Amniotic epithelial cell (primary cell): ENCODE data around the genes NCMAP and SYF2.

DNA sequence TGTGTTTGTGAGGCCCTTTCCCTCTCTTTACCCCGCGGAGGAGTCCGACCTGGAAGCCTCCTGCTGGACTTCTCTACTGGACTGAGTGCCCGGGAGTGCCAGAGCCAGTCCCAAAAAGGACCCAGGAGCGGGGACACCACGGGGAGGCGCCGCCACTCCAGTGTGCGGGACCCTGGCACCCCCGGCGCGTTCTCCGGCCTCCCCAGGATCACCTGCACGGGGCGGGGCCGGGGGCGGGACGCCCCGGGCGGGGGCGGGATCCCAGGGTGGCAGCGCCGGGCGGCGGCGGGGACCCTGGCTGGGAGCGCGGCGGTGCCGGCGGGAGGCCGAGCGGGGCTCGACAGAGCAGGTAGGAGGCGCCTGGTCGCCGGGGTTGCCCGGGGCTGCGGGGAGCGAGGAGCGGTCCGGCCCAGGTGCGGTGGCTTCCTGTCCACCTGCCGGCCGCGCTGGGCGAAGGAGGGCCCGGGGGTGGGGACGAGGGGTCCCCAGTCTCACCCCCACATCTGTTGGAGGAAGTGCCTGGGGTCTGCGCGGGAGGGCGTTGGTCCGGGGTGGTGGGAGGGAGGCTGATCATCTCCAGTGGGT lies at the start of gene NCMAP:
Gene NCMAP, plus strand, starts transcription at position 267 of the 585 bp plus-strand sequence.
- RRBS, result 4% methylated on average over 25 of the region's 53 CpGs

DNA sequence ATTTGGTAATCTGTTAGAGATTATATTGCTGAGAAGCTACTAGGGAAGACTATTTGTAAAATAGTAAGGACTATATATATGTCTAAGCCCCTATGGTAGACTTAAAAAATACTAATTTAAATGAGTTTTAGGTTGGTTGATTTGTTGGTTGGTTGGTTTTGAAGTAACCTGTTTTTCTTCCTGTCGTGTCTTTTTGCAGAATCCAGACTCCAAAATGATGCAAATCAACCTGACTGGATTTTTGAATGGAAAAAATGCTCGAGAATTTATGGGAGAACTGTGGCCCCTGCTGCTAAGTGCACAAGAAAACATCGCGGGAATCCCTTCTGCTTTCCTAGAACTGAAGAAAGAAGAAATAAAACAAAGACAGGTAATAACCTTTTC lies 5.5 kb downstream of the SRRM1 start:
- RRBS, result no CpG with 5 or more reads among the region's 4 CpGs

- RRBS, result no CpG with 5 or more reads among the region's 10 CpGs
These were observed 30.4 kb upstream of the CLIC4 start for GRCh38 chr1:24714693-24715400.

DNA sequence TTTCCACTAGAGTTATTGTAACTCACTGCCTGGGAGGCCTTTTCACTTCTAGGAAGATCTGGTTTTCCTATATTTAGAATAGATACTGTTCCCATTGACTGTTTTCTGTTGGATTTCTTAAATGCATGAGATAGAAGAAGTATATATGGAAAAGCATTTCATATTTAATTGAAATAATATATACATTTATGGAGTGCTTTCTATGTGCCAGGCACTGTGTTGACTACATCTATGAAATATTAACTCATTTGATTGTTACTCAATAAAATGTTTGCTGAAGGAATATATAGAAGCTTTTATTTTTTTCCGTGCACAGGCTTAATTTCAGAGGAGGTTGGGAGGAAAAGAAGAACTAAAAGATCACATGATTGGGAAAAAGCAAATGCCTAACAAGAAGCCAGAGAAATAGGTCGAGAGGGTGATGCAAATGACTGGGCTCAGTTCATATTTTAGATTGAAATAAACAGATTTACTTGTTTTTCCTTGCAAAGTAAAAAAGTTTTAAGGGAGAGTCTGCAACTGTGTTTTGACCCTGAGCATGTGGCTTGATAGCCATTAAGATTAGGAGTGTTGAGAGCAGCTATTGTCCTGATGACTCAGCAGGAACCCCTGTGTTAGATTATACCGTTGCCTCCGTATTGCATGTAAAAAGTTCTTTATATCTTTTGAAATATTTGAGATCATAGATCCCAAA lies 19.9 kb downstream of the CLIC4 start:
- RRBS, result no CpG with 5 or more reads among the region's 4 CpGs

DNA sequence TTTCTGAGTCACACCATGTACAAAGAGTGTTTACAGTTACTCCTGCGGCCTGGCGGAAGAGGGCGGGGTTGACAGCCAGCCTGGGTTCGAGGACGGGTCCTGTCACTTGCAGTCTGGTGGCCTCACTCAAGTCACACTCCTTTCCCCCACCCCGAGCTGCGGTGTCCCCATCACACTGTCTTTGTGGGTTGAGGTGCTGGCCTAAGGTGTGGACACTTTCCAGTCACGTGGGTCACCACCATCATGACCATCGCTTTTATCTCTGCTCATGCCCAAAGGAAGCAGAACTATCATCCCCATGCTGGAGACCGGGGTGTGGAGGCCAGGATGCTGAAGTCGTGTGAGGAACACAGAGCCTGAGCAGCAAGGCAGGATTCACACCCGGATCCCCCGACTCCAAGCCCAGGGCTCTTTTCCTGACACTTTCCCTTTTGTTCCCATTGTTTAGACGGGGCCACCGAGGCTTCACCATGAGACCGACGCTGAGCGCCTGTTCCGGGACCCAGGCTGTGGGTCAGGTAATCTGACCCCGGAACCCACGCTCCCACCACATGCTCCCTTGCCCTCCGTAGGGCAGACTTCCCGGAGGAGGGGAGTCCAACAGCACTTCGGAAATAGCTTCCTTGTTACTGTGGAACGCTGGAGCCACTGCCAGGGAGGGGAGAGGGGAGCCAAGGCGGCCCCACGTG lies 18.6 kb downstream of the RUNX3 start:
- RRBS, result 86% methylated on average over 11 of the region's 27 CpGs

- RRBS, result no CpG with 5 or more reads among the region's 12 CpGs
These were observed 15.3 kb downstream of the RUNX3 start for GRCh38 chr1:24914755-24915262.

GRCh38 chr1:24923141-24923949 lies 6.7 kb downstream of the RUNX3 start:
- RRBS, result no CpG with 5 or more reads among the region's 16 CpGs

- RRBS, result 0% methylated on average over 1 of the region's 39 CpGs
These were observed 1.4 kb downstream of the RUNX3 start for GRCh38 chr1:24928474-24929200.

DNA sequence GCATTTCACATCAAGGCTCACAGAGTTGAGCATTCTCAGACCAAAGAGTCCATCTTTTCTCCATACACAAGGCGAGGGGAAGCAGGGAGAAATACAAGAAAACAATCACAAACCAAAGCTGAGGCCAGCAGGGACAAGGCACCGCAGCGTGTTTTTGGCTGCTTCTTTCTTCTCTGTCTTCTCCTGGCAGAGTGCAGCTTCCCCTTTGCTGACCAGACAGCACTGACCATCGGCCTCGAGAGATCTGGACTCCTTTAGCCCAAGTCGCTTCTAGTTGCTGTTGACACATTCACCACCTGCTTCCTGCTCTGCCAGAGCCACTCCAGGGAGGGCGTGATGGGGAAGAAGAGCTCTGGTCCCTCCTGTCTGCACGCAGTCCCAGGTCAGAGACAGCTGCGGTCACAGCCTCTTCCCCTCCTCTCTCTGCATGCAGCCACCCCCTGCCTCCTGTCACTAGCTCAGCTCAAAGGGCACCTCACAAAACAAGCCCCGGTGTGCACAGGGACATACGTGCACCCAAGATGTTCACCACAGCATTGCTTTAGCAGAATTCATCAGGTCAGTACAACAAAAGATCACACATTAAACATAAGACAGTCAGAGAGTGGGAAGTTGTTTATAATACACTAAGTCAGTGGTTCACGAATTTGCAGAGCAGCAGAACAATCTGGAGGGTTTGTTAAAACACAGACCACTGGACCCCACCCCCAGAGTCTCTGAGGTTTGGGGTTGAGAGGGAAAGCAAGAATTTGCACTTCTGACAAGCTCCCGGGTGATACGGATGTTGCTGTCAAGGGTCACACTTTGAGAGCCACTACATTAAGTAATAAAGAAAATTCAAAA lies 132.9 kb downstream of the SYF2 start:
- RRBS, result no CpG with 5 or more reads among the region's 14 CpGs

DNA sequence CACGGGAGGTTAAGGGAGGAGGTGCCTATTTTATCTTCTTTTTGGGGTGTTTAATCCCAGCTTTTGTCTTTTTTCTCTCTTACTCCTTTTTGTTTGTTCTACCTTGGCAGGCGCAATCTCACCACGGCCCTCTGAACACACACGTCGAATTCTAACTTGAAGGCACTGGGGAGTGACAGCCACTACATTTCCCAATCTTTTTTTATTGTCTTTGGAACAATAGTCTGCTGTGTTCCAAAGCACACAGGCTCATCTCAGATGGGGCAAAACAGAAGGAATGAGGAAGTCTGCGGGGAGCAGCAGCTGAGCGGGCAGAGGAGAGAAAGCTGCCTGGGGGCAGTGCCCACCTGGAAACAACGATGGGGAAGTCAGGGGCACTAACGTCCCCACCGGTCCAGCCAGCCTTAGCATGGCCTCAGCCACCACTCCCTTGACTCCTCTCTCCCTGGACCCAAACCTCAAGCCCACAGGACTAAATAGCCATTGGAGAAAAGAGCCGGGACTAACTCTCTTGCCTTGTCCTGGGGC lies 34.3 kb downstream of the SYF2 start:
- RRBS, result no CpG with 5 or more reads among the region's 11 CpGs

- RRBS, result 1% methylated on average over 14 of the region's 53 CpGs
These were observed at the start of gene SYF2 for GRCh38 chr1:25231699-25232772. TSS of gene SYF2 (minus strand) at chr1:25232502.

- RRBS, result 5% methylated on average over 4 of the region's 23 CpGs
These were observed 752 bp downstream of the TMEM50A start for GRCh38 chr1:25338744-25339427.

DNA sequence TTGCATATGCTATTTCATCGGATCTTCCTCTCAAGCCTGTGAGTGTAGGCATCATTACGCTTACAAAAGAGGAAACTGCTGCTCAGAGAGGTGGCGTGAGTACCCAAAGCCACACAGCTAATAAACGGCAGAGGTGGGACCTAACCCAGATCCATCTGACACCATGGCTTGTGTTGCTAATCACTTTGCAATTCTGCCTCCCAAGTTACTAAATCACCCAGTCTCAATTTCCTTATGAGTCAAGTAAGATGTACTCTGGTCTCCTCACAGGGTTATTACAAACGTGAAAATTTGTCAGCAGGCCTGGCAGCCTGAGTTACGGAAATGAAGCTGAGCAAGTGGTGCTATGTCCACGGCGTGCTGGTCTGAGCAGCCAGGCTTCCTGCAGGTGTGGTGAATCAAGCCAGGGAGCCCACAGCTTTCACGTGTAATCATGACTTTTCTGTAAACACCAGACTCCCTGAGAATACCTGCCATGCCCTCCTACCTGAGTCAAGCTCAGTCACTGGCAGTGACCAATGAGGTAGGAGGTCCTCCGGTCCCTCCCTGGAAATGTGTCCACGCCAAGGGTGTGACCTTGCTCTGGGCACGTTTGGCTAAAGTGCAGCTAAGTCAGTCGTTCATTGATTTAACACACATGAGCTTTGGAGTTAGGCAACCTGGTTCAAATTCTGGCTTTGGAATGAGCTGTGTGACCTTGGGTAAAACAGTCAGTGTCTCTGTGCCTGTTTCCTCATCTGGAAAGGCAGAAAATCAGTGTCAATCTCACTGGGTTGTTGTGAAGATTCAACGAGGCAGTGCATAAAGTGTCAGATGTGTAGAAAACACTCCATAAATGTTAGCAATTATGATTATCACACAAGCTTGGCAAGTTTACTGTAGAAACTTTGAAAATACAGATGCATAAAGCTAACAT lies 4.9 kb upstream of the RHCE start:
- RRBS, result no CpG with 5 or more reads among the region's 14 CpGs

DNA sequence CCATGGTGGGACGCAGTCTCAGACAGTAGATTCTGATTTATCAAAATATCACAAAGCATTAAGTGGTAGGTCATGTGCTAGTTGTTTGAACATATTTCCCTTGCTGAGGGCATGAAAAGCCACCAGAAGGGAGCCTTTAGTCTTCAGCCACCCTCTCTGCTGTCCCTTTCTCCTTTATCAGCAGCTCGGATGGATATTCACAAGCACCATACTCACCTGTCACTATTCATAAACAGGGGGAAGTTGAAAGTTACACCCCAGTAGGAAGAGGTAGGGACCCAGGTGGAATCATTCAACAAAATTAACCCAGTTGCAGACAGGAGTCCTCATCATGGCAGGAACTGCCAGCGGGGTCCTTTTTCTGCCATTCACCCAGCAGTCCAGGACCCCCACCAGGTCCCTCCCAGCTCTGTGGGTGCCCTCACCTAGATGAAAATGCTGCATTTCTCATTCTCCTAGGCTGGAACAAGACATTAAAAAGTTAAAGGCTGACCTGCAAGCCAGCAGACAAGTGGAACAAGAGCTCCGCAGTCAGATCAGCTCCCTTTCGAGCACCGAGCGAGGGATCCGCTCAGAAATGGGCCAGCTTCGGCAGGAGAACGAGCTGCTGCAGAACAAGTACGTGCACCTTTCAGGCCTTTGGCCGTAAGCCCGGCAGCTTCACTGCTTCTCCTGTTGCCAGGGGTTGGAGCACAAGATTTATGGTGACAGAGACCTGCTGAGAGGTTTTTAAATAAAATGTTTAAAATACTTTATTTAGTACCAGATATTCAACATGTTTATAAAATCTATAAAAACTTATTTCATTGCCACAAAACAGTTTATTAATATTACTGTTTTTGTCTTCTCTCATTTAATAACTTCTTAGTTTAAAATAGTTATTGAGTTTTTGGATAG lies 53.2 kb downstream of the MACO1 start:
- RRBS, result no CpG with 5 or more reads among the region's 13 CpGs

GRCh38 chr1:25561472-25561867 lies 18.1 kb downstream of the LDLRAP1 start:
- RRBS, result no CpG with 5 or more reads among the region's 4 CpGs

GRCh38 chr1:25693878-25694363 lies 77.3 kb downstream of the MAN1C1 start:
- RRBS, result no CpG with 5 or more reads among the region's 3 CpGs

GRCh38 chr1:25766604-25767123 lies 33.3 kb upstream of the SELENON start:
- RRBS, result no CpG with 5 or more reads among the region's 12 CpGs

DNA sequence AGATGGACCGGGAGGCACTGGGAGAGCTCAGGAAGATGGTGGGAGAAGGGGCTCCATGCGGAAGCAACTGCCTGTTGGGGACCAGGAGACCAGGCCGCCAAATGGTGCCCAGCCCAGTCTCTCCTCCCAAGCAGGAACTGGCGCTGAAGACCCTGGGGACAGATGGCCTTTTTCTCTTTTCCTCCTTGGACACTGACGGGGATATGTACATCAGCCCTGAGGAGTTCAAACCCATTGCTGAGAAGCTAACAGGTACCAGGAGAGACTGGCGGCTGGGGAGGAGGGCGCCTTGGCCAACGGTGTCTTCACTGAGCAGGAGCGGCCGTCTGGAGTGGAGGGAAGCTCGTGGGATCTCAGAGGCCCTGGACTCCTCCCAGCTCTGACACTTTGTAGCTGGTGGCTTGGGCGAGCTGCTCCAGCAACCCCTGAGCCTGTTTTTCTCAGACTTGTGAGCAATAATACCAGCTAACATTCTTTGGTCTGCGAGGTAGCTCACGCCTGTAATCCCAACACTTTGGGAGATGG lies 978 bp downstream of the SELENON start:
- RRBS, result no CpG with 5 or more reads among the region's 14 CpGs